BE2C (cell line): Measurements from ENCODE around the genes KCNE4 and MRPL44.

DNA sequence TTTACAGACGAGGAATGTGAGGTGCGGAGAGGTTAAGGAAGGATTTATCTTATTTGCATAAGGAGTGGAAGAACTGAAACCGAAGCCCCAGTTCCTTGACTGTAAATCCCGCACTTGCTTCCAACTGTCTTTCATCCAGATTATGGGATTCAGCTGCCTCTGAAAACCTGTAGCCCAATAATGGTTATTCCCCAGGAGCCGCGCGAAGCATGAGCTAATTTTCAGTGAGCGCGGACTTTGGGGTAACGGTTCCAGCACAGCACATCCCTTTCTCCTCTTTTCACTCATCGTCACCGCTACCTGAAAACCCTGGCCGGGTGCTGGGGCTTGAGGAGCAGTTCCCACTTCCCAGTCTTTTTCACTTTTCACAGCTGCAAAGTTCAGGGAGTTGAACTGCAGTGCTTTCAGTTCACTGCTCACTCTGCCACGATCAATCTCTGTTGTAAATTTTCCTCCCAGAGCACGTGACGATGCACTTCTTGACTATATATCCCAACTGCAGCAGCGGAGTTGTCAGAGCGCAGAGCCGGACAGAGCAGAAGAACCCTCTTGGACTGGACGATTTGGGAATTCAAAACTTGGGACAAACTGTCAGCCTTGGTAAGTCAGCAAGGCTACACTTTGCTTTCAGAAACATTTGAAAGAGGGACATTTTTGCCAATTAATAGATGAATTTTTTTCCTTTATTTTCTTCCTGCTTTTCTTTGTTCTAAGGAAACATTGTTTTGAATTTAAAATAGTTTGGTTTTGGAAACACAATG lies at the start of gene KCNE4:
TSS of gene KCNE4 (plus strand) at position 516 of the 761 bp plus-strand sequence.
- RRBS = no CpG with 5 or more reads among the region's 20 CpGs

GRCh38 chr2:223053333-223053947 lies 1.4 kb downstream of the KCNE4 start:
- RRBS = no CpG with 5 or more reads among the region's 14 CpGs

- RRBS = no CpG with 5 or more reads among the region's 6 CpGs
Observed at GRCh38 chr2:223725369-223725887, 112.0 kb downstream of the AP1S3 start.

DNA sequence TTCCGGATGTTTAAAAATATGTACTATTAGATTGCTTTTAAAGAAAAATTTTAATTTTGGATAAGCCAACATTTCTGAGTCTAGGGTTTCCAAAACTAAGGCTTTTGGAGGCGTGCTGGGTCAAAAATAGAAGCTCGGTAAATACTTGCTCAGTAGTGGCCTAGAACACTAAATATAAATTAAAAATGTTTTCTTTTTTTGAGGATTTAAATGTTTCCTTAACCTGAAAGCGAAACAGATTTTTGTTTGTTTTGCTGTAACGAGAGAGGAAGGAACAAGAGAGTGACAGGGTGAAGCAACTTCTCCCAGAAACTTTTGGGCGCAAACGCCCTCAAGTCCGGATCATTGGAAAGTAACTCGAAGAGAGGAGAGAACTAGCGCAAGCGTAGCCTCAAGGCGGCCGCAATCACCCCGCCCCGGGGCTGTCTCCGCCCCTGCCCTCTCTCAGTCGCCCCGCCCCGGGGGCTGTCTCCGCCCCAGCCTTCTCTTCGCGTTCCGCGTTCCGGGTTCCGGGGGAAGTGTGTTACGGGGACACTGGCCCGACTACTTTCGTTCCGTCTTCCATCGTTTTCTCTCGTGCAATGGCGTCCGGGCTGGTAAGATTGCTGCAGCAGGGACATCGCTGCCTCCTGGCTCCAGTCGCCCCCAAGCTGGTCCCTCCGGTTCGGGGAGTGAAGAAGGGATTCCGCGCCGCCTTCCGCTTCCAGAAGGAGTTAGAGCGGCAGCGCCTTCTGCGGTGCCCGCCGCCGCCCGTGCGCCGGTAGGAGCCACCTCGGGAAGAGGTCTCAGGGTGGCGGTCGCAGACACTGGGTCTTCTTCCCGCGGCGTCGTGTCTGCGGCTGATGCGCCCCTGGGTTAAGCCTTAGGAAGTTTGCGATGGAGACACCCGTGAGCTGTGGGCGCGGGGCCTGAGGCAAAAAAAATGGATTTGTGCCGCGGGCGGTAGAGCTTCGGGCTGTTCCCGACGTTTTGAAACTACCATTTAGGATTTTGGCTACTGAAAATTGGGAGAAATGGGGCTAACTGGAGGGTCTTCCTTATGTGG lies at the start of gene MRPL44:
TSS of gene MRPL44 (plus strand) at position 572 of the 1,045 bp plus-strand sequence.
- RRBS = 1% methylated on average over 40 of the region's 70 CpGs

DNA sequence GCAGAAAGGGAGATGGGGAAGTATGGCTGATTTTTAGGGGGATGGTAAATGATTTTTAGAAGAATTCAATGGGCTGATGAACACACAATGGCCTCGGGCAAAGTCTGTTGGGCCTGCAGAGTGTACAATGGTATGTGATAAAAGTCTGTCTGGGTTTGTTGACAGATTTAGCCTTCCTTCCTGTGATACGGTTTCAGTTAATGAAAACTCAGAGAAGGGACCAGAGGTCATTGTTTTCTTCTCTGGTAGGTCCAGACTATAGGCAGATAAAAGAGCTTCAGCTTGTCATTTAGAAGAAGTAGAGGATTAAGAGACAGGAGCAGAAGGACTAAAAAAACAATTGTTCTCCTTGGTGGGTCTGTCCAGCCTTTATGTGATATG lies 107.3 kb upstream of the SERPINE2 start:
- RRBS = no CpG with 5 or more reads among the region's 2 CpGs

DNA sequence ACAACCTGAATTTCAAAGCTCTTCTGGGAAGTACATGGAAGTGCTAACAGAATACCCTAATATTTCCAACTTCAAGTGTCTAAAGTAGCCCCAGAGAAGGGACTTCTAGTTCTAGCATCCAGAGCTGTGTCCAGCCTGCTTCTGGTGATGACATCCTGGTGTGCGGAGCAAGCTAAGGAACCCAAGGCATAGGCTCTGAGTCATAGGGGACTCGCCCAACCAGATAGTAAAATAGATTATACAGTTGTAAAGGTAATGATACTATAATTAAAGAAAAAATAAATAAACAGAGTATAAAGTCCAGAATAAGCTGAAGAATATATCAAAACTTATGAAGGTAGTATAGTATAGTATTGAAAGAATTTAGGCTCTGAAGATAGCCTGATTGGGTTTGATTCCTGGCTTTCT lies 108.1 kb upstream of the SERPINE2 start:
- RRBS = no CpG with 5 or more reads among the region's 2 CpGs

DNA sequence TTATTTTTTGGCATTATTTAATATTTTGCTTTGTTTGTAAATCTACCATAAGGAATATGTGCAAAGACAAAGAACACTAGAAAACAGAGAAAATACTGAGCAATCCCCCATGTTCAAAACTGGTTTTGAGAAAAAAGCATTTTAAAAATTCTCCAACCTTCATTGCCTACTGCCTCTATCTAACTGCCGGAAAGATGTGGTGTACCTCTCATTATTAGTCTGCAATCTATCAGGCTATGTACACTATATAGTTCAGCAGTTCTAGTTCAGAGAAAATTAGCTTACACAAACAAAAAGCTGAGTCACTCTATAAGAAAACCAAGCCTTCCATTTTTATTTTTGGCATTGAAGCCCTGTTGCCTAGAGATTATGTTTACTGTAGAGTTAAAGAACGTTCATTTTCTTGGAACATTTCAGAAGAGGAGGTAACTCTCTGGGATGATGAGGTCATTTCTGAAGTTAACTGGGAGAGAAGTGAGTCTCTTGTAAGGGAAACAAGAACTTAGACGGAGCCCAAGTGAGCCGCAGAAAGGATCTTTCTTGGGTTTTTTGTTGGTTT lies 133.5 kb downstream of the FAM124B start:
- RRBS = no CpG with 5 or more reads among the region's 4 CpGs

DNA sequence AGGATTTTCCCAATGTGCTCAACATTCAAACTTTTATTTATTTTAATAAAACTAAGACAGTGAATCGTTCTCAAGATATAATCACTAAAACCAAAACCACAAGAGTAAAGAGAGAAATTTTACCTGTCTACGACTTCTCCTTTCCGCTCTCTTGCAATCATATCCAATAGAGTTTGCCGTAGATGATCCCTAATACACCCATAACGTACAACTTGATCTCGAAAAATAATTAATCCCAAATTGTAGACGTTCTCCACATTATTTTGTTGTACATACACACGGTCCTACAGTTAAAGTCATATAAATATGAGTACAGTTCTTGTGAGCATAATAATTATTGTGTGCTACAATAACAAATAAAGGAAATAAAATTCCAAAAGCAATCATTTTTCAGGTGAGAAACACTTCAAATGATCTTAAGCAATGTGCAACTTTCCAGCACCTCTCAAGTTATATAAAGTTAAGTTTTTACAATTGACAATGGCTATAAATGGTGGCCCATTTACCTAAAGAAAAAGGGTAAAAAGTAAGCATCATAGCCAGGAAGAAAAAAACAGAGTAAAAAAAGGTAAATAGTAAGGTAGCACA lies 70.6 kb downstream of the CUL3 start:
- RRBS = no CpG with 5 or more reads among the region's 8 CpGs

- RRBS = no CpG with 5 or more reads among the region's 9 CpGs
Observed at GRCh38 chr2:224558133-224558780, 26.9 kb downstream of the CUL3 start.

DNA sequence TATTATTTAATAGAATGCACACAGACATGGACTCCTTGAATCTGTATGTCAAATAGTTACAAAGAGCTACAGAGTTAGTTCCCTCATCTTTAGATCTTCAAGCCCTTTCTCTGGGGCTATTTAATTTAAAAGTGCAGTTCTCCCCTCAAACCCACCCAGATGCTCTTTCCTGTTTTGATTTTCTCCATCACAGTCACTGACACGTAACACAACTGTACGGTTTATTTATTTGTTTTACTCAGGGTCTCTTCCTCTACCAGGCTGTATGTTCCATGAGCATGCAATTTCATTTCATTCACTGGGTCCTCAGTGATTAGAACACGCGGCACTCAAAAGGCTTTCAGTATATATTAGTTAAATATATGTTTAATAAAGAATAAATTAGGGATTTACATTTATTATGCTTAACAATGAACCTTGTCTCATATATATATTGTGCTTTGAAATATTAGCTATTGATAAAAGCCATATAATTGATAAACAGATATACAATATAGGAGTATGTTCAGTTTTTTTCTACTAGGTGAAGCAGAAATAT lies 94.6 kb downstream of the DOCK10 start:
- RRBS = no CpG with 5 or more reads among the region's 4 CpGs

GRCh38 chr2:224971179-224971673 lies 71.0 kb downstream of the DOCK10 start:
- RRBS = no CpG with 5 or more reads among the region's 4 CpGs

- RRBS = no CpG with 5 or more reads among the region's 6 CpGs
Observed at GRCh38 chr2:224983018-224983428, 59.2 kb downstream of the DOCK10 start.

- RRBS = no CpG with 5 or more reads among the region's 2 CpGs
Observed at GRCh38 chr2:224986199-224986923, 55.9 kb downstream of the DOCK10 start.

DNA sequence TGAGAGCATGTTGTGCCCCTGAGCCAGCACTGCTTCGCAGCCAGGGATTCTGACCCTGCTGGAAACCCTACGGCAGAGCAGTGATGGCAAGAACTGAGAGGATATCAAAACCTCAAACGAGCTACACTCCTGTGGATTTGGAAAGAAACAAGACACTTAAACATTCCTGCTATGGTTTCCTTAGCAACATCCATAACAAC lies 649.1 kb downstream of the NYAP2 start:
- RRBS = no CpG with 5 or more reads among the region's 3 CpGs

- RRBS = no CpG with 5 or more reads among the region's 8 CpGs
Observed at GRCh38 chr2:226118402-226119073, 681.1 kb downstream of the IRS1 start.

DNA sequence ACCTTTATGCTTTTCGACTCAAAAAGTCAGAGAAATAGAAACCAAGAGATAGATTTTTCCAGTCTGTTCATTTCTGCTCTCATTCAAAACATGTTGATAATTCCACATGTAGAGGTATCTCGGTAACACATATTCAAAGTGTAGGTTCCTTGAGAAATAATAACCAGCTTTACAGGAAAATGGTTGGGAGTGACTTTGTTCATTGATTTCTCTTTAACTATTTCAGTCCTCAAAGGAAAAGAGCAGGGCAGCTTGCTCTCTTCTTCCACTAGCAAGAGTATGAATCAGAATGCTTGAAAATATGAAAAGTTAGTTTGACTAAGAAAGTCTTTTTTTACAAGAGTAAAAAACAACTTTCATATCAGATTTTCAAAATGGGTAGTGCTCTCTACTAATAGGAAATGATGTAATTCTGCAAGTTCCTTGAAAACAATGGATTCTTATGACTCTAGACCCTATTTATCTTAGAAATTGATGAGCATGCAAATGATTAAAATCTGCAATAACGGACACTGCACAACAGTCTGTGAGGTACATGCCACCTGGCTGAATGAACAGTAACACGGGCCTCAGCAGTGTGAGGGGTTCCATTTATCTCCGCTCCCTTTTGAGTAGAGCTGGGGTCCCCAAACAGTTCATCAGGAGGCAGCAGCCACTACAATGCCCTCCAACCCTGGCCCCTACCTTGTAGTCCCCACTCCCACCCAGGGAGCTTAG lies 65.6 kb downstream of the IRS1 start:
- RRBS = no CpG with 5 or more reads among the region's 5 CpGs

DNA sequence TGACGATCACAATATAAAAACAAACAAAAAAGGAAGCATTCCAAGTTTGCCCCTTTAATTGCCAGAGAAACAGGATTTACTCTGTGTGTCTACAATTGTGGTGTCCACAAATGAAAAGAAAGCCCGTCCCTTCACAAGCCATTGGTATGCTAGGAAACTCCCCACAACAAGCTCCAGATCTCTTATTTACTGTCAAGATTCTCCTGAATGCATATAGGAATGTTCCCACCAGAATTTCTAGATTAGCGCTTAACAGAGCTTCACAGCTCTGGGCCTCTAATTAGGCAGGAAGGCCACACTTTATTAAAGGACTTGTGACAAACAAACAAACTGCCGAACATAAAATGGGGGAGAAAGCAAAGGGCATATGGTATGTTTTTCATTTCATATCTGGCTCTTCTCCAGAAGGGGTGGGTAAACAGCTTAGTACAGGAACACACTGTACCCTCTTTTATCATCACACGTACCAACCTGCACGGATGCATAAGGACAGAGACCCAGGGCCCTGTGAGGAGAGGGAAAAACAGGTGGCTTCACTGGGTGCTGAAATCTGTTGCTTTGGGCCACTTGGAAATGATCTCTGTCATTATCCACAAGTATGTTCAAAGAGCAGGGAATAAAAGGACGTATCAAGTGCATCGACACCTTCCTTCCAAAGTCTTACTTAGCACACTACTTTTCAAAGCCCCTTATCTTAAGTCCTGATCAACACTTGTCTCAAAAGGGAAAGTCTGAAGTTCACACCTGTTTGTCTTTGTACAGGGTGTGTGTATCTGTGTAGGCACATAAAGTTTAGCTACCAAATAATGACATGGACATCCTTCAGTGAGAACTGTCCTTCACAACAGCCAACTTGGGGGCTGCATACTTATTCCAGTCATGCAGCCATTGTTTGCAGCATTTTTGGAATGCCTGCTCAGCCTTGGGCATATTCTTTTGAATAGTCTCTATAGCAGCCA lies 60.8 kb downstream of the IRS1 start:
- RRBS = no CpG with 5 or more reads among the region's 8 CpGs

DNA sequence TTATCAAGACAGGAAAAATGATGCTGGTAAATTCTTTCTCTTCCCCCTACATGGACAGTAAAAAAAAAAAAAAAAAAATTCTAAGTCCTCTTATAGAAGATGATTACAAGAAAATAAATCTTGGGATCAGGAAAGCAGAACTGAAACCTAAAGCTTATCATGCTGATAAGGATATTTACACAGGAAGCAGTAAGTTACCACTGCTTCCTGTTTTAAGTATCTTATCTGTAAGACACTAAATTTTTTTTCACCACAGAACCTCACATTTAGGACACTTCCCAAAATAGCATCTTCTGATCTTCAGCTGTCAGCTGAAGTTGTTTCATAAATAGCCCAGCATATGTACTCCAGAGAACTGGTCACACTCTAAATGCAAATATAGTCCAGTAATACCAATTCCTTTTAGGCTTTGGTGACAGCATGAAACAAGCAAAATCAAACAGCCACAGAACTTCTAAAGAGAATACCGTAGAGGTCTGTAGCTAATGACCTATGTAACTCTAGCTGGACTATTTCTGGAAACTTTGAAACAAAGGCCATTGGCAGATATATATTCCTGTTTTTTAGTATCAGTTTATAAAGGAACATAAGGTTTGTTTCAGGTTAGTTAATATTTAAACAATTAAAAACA lies 26.9 kb downstream of the IRS1 start:
- RRBS = no CpG with 5 or more reads among the region's 1 CpG

DNA sequence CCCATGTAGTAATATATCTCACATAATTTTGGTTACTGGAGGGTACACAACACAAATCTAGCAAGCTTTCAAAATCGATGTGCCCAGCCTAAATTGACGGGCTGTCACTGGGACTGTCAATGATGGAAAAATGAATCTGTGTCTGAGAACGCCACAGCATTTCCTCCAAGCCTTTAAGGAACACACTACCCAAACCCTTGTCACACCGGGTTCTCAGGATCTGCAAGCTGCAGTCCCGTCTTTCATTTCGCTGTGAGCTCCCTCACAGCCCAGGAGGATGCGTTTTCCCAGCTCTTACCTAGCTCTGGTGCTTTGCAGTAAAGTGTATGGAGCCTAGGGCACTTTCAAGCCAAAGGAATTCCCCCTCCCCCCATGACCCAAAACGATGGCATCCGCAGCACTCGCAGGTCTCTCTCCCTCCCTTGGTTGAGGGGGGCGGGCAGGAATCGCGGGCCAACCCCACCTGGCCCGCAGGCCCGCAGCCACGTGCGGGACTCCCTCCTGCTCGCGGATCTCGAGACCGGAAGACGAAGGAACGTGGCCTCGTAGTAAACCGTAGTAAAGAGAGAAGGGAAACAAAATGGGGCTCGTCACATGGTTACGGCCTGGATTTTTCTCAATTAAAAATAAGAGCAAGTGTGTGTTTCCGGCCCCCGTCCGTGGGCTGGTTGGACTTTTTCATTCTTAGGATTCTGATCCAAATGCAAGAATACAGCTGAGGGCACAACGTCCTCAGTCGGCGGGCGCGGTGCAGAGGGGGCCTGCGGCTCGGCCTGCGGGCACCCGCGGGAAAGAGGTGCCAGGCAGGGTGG lies 8.6 kb downstream of the IRS1 start:
- RRBS = 0% methylated on average over 1 of the region's 40 CpGs